Duodenum (tissue), 1 donor: ENCODE measurements around the gene ELFN2.

GRCh38 chr22:36333658-36334004 is 54.1 kb downstream of the MYH9 start:
- PRO-cap, result no peak

DNA sequence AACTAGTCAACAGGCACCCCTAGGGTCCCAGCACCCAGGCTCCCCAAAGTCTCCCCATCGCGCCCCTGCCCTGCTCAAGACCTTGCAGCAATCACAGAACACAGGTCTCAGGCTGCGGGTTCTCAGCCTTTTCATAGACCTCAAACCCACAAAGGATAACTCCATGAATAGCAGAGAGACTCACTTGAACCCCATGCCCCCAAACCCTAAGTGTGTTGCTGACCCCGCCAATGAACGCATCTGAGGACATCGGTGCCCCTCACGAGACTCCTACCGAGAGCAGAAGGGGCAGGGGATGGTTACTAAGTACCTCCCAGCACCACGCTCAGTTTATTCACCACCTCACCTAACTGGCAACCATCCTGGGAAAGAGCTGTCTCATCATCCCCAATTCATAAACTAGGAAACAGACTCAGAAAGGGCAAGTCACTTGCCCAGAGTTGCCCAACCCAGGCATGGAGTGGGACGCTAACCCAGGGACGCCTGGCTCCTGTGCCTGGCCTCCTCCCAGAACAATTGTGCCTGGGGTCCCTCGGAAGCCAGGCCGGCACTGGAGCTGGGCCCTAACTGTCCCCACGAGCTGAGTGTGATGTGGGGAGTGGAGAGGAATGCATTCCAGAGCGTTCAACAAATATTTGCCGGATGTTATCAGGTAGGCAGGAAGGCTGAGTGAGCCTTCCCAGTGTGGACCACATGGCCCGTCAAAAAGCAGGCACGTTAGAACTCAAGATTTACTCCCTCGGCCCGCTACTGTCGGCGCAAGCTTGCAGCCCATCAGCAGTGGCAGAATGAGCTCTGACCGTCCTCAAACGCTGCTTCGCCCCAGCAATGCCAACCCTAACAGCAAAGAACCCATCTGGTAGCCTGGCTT is 35.9 kb downstream of the MYH9 start:
- PRO-cap, result no peak

GRCh38 chr22:36359531-36360336 is 28.0 kb downstream of the MYH9 start:
- PRO-cap, result no peak

- PRO-cap, result bidirectional peak, plus-strand start at chr22:36455329, minus-strand start at chr22:36455097
Observed at GRCh38 chr22:36454881-36455958, 26.2 kb downstream of the TXN2 start.

- PRO-cap, result no peak
Observed at GRCh38 chr22:36474802-36475199, 6.6 kb downstream of the TXN2 start.

GRCh38 chr22:36541674-36542408 is 12.9 kb upstream of the EIF3D start:
- PRO-cap, result no peak

DNA sequence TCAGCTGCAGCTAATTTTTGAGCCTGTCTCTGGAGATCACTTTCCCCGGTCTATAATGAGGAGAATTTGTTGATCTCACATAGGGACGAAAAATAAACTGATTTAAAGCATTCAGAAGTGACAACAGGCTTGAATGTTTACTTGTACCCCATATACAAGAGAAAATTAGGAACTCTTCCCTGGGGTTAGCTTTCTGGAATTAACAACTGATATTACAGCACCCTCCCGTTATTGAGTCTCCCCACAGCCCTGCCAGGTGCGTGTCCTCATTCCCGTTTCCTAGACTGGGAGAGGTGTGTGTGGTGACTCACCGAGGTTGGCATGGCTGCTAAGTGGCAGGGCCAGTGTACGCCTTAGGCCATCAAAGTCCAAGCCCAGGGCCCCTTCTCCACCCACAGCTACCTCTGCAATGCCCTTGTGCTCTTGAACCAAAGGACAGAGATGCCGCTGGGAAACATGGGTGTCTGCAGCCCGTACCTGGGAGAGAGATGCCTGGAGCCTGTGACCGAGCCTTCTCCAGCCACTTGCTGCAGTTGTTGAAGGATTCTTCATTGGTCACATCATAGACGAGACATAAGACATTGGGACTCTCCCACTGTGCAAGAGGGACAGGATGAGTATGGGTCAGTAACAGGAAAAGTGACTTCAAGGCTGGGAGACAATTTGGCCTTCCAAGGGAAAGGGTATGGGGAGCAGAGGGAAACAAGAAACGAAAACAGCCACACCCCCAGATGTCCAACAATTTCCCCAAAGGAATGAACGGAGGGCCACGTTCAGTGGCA is 12.3 kb downstream of the IFT27 start:
- PRO-cap, result no peak

- PRO-cap, result no peak
Observed at GRCh38 chr22:36929965-36930602, 16.7 kb downstream of the CSF2RB start.

DNA sequence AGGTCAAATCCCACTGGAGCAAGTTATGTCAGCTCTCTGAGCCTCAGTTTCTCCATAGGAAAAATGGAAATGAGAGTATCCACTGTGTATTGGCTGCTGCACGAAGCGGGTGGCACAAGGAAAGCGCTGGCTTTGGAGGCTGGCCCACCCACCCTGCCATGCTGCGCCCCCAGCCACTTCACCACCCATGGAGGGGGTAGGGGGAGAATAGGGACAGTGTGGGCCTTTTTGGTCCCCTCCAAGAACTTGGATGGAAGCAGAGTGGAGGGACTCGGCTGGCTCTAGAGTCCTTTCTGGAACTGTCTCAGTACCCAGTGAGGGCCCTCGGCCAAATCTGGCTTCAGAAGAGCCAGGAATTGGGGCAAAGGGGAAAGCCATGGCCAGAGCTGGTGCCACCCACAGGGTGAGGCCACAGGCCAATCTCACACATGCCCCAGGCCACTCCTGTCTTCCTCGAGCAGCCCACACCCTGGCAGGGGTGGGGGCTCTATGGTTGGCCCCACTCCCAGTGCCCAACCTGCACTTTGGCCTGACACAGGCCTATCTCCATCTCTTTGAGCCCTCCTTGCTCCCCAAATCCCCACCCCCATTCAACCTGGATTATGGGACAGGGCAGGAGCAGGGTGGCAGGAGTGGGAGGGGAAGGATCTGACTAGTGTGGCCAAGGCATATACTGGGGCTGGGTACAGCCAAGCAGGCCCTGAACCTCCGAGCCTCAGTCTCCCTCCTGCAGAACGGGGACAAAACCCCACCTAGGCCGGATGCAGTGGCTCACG is 4.5 kb upstream of the TEX33 start:
- PRO-cap, result bidirectional peak, plus-strand start at position 629 of the sequence, minus-strand start at position 336 of the sequence

GRCh38 chr22:37014802-37015169 is 4.5 kb downstream of the TST start:
- PRO-cap, result no peak

- PRO-cap, result bidirectional peak, plus-strand start at chr22:37019045, minus-strand start at chr22:37018853
Observed at GRCh38 chr22:37018470-37019195, 614 bp downstream of the TST start.

DNA sequence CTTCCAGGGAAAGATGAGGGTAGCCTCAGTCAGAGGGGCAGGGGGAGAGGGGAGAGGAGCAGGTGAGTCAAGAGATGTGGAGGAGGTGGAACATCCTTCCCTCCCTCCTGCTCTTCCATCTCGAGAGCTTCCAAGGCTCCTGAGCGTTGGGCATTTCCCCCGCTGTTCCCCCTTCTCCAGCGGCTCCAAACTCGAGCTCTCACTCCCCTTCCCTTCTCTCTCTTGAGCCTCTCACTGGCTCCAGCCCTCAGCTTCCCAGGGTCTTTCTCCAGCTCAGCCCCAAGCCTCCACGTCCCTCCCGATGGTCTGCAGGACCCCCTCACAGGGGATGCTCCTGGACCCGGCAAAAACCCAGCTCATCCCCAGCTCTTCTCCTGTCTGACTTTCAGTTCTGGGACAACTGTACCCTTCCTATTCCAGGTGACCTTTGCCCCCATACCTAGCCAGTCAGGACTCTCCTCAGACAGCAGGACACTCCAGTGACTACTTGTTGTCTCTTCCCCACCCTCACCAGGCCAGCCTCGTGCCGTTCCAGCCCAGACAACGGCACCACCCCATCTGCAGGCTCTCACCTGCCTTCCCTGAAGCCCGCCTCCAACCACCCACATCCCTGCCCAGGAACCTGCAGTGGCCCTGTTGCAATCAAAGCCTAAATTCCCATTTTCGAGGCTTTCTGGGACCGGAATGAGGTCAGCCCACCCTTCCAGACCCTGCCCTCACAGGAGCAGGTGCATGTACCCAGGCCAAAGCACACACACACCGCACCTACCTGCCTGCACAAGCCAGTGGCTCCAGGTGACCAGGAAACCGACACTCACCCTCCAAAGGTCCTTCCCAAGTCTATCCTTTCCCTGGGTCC is 3.8 kb downstream of the IL2RB start:
- PRO-cap, result no peak

- PRO-cap, result unidirectional peak, plus-strand start at chr22:37166759
Observed at GRCh38 chr22:37166487-37166892, 16.8 kb upstream of the IL2RB start.

- PRO-cap, result no peak
Observed at GRCh38 chr22:37301090-37301612, 18.8 kb downstream of the CYTH4 start.

GRCh38 chr22:37427181-37427772 is at the start of gene ELFN2:
Gene ELFN2 (minus strand): TSS chr22:37427479.
- PRO-cap, result no peak

DNA sequence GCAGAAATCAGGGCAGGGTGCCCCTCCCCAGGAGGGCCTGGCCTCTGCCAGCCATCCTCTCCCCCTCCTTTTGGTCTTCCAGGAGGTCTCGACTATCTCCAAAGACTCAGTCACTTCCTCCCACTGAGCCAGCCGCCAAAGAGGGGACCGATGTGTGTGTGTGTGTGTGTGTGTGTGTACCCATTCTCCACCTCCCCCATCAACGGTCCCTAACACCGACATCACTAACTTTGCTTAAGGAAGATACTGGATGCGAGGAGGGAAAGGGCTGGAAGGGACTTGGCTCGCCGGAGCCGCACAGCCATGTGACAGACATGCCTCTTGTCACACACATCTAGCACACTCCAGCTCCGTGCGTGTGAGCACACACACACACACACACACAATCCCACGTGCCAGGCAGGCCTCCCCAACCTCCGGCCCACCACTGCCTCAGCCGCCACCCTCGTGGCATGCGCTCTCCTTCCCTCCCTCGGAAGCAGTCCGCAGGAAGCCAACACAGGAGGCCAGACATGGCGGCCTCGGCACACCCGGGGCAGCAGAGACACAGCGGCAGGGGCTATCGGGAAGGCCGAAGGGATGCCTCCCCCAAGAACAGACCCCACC is 1.3 kb downstream of the MFNG start:
- PRO-cap, result bidirectional peak, plus-strand start at position 478 of the sequence, minus-strand start at position 456 of the sequence

DNA sequence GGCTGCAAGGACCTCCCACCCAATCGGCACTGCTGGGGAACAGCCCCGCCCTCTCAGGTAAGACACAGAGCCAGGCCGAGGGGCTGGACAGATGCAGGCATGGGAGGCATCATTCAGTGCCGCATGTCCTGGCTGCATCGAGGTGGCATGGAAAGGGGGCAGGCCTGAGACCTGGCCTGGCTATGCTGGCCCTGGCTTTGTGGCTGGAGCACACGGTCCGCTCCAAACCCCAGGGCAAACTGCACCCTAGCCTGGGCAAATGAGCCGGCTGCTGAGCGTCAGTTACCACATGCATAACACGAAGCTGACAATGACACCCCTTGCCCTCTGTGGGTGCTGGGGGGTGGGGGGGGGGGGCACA is 12.4 kb upstream of the MFNG start:
- PRO-cap, result no peak

DNA sequence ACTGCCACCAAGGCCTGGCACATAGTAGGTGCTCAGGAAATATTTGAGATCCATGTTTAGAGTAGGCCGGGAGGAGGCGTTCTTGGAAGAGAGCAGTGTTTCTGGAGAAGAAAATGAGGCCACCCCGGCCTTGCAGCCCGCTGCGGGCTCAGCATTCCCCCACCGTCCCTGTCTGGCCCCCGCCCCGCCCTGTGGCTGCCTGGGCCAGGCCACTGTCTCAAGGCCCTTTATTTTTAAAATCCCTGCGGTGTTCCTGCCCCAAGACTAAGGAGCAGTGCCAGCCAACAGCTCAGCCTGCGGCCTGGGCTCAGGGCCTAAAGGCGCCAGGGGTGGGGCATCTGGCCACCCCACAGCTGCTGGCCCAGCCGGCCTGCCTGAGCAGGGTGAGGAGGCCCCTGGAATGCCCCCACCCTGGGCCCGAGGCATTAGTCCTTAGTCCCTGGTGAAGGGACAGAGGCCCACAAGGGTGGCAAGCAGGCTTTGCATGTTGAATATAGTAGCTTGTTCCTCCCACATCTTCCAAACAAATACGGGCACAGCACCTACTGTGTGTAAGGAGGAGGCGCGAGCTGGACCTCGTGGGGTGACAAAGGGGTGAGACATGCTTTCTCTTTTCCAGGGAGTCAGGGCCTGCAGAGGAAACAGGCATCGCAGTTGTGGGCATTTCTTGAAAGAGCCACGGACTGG is 13.3 kb upstream of the CDC42EP1 start:
- PRO-cap, result no peak

GRCh38 chr22:37631655-37632347 is 7.7 kb upstream of the SH3BP1 start:
- PRO-cap, result bidirectional peak, plus-strand start at chr22:37632050, minus-strand start at chr22:37631826

DNA sequence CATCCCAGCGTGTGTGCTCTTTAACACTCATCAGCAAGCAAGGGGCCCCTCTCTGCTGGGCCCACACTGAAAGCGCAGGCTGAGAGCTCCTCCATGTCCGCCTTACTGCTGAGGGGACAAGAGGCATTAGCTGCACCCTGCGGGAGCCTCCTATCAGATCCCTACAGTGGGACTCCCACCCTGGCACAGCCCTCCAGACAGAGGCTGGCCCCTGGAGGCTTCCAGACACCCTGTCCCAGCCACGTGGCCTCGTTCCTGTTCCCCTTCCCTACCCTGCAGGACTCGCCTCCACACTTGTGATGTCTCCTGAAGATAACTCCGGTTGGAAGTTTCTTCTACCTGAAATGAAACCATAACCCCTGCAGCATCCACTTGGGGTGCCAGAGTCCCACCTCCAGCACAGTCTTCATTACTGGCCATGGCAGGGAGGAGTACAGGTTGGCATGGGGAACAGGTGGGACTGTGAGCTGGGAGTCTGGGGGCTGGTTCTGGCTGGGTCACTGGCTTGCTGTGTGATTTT is 5.0 kb upstream of the SH3BP1 start:
- PRO-cap, result no peak